Astrocyte (in vitro differentiated cells and primary cell): ENCODE results near the gene LIN37.

- PRO-cap = no peak
- RRBS, 2 experiments = no CpG with 5 or more reads among the region's 17 CpGs
Observed at GRCh38 chr19:35272036-35272767, 3.4 kb downstream of the USF2 start.

- PRO-cap = no peak
- RRBS, 2 experiments = no CpG with 5 or more reads among the region's 14 CpGs
Observed at GRCh38 chr19:35331371-35332162, 2.6 kb downstream of the CD22 start.

DNA sequence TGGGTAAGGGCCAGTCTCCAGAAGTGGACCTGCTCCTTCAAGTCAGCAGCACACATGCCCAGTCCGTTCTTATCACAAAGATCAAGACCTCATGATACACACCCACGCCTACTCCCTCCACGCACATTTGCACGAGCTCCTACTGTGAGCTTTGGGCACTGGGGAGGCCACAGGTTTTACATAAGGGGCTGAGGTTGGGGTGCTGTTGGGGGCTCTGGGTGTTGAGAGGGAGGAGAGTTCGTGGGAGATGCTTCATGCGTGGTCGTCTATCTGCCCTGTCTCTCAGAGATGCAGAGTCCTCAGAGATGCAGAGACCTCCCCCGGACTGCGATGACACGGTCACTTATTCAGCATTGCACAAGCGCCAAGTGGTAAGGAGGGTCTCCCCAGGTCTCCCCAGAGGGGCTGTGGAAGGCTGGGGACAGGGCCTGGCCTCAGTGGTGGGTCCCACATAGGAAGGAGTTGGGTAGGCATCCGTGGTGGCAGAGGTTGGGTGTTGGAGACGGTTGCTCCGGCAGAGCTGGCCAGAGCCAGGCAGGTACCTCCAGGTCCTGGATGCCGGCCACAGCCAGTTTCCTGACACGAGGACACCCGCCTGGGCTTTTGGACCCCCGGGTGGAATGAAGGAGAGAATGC is 1.7 kb upstream of the FFAR1 start:
- PRO-cap = no peak
- RRBS, 2 experiments = 52 to 57% methylated on average over 5 of the region's 18 CpGs

DNA sequence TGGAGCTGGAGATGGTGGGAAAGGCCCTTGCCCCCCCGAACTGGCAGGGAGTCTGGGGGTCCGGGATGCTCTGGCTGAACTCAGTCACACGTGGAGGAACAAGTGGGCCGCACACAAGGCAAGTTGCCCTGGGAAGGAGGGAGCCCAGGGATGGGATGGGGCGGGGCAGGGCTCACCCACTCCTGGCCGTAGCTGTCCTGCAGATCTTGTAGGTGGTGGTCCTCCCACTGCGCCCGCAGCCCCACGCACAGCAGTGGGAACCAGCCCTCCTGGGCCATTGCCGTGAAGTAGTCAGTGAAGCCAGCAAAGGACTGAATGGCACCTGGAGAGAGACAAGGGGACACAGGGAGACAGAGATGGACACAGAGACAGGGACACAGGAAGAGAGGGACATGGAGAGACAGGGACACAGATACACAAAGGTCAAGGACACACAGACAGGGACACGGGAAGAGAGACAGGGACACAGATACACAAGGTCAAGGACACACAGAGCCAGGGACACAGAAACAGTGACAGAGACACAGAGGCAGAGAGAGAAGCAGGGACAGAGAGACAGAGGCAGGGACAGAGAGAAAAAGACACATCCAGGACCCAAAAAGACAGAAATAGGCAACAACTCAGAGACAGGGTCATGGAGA is 7.6 kb downstream of the TMEM147 start:
- PRO-cap = no peak
- RRBS, 2 experiments = no CpG with 5 or more reads among the region's 11 CpGs

GRCh38 chr19:35575588-35576058 is 10.3 kb upstream of the PMIS2 start:
- PRO-cap = no peak
- RRBS, 2 experiments = no CpG with 5 or more reads among the region's 9 CpGs

DNA sequence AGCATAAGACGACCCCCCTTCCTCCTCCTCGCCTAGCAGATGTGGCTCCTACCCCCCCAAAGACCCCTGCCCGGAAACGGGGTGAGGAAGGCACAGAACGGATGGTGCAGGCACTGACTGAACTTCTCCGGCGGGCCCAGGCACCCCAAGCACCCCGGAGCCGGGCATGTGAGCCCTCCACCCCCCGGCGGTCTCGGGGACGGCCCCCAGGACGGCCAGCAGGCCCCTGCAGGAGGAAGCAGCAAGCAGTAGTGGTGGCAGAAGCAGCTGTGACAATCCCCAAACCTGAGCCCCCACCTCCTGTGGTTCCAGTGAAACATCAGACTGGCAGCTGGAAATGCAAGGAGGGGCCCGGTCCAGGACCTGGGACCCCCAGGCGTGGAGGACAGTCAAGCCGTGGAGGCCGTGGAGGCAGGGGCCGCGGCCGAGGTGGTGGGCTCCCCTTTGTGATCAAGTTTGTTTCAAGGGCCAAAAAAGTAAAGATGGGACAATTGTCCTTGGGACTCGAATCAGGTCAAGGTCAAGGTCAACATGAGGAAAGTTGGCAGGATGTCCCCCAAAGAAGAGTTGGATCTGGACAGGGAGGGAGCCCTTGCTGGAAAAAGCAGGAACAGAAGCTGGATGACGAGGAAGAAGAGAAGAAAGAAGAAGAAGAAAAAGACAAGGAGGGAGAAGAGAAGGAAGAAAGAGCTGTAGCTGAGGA is 2.2 kb downstream of the KMT2B start:
- PRO-cap = no peak
- RRBS, 2 experiments = 84 to 92% methylated on average over 4 of the region's 23 CpGs

DNA sequence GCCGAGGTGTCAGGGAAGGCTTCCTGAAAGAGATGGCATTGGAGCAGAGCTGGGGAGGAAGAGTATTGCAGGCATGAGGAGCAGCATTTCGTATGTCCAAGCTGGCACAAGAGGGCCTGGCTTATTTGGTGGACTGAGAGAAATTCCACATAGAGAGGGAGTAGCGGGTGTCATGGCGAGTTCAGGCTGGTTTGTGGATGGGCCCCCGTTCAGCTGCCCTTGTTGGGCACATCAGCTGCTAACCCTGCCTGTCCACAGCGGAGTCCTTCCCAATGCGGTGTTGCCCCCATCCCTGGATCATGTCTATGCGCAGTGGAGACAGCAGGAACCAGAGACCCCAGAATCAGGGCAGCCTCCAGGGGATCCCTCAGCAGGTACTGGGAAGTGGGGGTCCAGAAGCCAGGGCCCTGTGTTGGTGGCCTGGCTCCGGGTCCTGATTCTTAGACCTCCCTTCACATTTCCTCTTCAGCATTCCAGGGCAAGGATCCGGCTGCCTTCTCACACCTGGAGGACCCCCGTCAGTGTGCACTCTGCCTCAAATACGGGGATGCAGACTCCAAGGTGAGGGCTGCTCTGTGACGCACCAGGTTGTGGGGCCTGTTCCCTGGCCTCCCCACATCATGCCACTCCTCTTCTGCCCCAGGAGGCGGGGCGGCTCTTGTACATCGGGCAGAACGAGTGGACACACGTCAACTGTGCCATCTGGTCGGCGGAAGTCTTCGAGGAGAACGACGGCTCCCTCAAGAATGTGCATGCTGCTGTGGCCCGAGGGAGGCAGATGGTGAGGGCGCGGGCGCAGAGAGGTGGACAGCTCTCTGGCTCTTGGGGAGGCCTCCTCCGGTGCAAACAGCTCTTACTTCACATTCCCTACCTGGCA is 11.0 kb downstream of the KMT2B start:
- PRO-cap = no peak
- RRBS, 2 experiments = 61 to 94% methylated on average over 2 of the region's 28 CpGs

DNA sequence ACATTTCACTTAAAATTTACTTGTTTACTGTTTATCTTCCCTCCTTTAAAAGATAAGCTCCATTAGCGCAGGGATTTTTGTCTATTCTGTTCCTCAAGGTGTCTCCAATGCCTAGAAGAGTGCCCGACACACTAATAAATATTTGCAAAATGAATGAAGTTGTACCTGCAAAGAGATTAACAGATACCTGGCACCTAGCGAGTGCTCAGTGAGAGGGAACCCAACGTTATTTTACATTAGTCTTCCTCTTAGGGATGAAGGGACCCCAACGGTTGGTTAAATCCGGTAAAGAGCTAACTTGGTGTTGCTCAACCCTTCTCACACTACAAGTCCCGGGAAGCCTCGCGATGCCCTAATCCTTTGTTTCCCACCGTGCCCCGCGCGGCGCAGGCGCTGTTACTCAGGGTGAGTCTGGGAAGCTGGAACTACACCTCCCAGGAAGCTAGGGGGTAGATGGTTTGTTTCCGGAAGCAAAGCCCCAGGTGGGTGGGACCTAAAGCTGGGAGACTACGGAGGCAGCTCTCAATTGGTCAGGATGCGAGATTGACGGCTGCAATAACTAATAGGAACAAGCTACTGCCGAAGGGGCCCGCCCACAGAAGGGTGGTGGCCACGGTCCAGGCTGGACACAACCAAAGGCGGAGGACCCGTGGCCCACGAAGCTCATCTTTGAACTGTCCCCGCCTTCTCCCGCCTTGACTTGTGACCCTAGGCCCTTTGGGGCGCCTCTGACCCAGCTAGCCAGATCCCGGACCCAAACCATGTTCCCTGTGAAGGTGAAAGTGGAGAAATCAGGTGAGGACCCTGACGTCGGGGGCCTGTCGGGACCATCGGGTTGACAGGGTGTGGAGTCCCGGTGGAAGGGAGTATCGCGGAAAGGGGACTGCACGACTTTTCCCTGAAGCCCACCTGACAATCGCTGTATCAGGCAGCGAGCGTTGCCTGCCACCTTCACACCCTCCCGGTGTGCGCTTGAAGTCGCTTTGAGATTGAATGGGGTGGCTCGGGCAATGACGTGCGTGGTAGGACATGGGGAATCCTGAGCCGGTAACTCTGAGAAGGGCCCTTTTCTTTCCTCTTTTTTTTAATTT is at the start of gene LIN37:
Gene LIN37, plus strand, starts transcription at position 613 of the 1,091 bp plus-strand sequence.
- PRO-cap = unidirectional peak, plus-strand start at position 613 of the sequence; unidirectional peak, plus-strand start at position 635 of the sequence
- RRBS, 2 experiments = 1 to 2% methylated on average over 7 to 16 of the region's 47 CpGs

DNA sequence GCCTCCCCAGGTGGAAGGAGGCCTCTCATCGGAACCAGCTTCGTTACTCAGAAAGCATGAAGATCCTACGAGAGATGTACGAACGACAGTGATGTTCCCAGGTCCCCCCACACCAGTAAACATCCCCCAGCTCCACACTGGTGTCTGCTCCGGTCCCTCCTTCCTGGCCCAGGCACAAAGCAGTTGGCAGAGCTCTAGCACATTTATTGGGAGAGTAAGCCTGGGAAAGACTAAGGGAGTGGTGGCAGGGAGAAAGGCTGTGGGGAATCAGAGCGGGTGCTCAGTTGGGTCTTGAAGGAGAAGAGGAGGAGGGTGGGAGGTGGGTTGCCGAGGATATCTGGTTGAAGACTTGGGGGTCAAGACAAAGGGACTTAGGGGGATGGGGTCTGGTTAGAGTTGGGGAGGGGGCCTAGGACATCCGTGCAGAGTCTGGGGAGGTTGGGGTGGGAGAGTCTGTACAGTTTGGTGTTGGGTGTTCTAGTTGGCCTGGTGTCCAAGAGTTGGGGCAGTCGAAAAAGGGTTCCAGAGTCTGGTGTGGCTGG is 2.4 kb downstream of the HSPB6 start:
- PRO-cap = no peak
- RRBS, 2 experiments = no CpG with 5 or more reads among the region's 10 CpGs

DNA sequence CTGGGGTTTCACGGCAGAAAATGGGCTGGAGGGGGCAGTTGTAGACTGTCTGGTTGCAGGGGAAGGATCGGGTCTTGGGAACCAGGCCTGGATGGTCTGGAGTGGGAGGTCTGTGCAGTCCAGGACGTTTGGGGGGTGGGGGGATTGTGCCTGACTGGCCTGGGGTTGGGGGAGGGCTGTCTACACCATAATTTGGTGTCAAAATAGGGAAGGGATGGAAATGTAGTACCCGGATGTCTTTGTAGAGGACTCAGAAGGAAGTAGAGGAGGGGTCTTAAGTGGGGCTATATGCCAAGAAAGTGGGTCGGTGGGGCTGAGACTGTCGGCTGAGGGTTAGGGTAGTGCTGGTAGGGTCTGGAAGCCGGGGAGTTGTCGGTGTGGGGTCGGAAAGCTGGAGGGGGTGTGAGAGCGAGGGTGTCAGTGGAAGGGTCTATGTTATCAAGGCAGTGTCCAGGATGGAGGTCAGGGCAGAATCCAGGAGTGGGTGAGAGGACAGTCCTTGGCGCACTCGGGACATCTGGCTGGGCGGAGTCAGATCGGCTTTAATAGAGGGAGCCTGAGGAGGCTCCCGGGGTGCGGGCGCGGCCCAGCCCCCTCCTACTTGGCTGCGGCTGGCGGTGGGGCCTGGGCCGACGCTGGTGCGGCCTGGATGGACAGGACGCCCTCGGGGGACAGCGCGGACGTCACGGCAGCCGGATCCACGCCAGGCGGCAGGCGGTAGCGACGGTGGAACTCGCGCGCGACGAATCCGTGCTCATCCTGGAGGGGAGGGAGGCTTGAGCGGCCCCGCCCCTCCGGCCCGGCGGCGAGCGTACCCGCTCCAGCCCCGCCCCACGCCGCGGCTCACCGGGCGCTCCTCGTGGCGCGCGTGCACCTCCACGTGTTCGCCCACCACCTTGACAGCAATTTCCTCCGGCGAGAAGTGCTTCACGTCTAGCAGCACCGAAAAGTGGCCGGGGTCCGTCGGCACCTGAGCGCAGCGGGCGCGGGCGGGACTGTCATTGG is 1.6 kb downstream of the HSPB6 start:
- PRO-cap = no peak
- RRBS, 2 experiments = 25 to 42% methylated on average over 24 to 47 of the region's 73 CpGs

DNA sequence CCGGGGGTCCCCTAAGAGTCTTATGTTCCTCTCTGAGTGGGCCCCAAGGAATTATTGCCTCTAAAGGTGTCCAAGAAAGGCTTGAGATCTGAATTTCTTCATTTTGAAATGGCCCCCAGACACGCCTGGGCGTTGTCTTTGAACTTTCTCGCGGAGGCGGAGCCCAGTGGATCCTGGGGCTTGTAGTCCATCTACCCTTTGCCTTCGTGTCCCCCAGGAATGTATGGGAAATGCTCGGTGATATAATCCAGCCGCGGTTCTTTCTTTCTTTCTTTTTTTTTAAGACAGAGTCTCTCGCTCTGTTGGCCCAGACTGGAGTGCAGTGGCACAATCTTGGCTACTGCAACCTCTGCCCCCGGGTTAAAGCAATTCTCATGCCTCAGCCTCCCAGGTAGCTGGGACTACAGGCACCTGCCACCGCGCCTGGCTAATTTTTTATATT is 449 bp downstream of the PROSER3 start:
- PRO-cap = no peak
- RRBS, 2 experiments = no CpG with 5 or more reads among the region's 14 CpGs

GRCh38 chr19:35811469-35812056 is 1.1 kb downstream of the PRODH2 start:
- PRO-cap = no peak
- RRBS, 2 experiments = no CpG with 5 or more reads among the region's 8 CpGs

DNA sequence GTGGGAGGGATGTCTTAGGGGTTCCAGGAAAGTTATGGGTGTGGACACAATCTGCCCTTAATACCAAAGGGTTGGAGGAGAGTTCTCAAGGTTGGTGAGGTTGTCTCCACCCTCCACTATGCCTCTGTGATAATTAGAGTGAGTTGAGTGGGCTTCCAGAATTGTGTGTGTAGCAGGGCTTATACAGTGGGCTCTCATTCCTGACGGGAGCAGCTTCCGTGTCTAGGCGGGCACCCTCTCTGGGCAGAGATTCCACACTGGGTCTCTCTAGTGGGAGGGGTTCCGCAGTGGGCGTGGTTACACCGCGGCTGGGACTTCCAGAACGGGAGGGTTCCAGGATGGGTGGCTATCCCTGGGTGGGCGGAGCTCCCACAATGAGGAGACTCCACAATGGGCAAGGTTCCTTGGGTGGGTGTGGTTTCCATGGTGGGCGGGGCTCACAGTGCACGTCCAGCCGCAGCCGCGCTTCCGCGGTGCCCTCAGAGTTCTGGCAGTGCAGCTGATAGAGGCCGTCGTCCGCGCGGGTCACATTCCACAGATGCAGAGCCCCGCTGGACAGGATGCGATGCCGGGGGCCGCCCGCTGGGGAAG is 8.5 kb downstream of the NPHS1 start:
- PRO-cap = no peak
- RRBS, 2 experiments = 6 to 11% methylated on average over 3 of the region's 26 CpGs

- PRO-cap = no peak
- RRBS, 2 experiments = no CpG with 5 or more reads among the region's 5 CpGs
Observed at GRCh38 chr19:35846351-35846752, 6.0 kb downstream of the NPHS1 start.

- PRO-cap = unidirectional peak, minus-strand start at chr19:35869774
- RRBS, 2 experiments = 3 to 4% methylated on average over 9 of the region's 51 CpGs
Observed at GRCh38 chr19:35869683-35870616, 1.6 kb downstream of the APLP1 start.

DNA sequence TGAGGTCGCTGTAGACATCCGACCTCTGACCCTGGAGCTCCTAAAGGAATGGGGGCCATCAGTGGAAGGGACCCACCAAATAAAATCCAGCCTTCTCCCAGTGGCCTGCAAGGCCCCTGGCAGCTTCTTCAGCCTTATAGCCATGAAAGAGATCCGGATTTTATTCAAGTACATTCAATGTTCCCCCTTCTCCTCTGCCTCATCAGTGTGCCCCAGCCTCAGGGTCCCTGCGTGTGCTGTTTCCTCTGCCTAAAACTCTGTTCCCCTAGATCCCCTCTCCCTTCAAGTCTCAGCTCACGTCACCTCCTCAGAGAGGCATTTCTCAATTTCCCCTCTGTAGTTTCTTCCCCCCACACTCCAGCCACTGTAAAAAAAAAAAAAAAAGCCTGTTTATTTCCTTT is 2.3 kb downstream of the HCST start:
- PRO-cap = no peak
- RRBS, 2 experiments = no CpG with 5 or more reads among the region's 5 CpGs

DNA sequence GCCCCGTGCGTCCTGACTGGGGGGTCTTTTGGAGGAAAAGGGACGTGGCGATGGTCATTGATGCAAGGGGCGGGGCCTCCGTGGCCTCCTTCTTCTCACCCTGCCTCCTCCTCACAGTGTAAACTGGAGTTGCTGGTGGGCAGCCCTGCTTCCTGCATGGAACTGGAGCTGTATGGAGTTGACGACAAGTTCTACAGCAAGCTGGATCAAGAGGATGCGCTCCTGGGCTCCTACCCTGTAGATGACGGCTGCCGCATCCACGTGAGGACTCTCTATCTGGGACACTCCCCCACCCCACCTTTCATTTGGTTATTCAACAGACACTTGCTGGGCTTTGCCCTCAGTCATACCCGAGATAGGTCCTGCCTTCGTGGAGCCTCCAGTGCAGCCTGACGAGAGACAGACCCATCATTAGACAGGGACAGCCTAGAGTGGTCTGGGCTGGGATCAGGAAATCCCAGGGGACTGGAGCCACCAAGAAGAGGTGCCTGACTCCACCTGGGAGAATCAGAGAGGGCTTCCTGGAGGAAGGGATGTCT is 725 bp downstream of the TBCB start:
- PRO-cap = unidirectional peak, plus-strand start at position 116 of the sequence
- RRBS, 2 experiments = no CpG with 5 or more reads among the region's 14 CpGs

DNA sequence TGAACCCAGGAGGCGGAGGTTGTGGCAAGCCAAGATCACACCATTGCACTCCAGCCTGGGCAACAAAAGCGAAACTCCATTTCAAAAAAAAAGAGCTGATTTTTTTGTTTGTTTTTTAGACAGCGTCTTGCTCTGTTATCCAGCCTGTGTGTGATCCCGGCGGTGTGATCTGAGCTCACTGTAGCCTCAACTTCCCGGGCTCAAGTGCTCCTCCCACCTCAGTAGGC is 10.6 kb upstream of the CAPNS1 start:
- PRO-cap = no peak
- RRBS, 2 experiments = no CpG with 5 or more reads among the region's 6 CpGs

- PRO-cap = no peak
- RRBS, 2 experiments = no CpG with 5 or more reads among the region's 22 CpGs
Observed at GRCh38 chr19:36149715-36150868, 2.2 kb downstream of the COX7A1 start.

DNA sequence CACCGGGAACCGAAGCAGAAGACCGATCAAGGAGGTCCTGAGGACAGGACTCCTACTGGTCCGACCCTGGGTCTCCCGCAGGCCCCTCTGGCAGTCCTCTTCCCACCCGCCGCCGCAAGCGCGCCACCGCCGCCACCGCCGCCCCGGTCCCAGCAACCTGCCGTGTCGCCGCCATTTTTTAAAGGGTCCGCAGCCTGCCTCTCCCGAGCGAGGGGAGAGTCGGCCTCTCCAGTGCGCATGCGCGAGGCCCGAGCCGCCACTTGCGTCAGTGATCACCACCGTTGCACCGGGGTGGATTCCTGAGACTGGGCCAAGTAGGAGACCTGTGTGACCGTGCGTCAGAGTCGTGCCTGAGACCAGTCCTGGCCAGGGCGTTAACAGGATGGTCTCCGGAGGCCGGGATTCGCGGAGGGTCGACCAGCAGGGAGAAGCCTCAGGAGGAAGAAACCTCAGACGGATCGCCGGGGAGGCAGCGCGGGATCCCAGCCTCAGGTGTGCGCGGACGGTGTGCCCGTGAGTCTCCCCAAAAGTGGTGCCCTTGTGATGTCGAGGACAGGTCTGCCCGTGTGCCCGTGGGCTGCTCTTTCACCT is 51.6 kb downstream of the ZNF146 start:
- PRO-cap = no peak
- RRBS, 2 experiments = 75% methylated on average over 1 of the region's 51 CpGs; no CpG with 5 or more reads in 1 of the 2 experiments